ENCODE data around the genes HSPA2, MAX and PALS1.

DNA sequence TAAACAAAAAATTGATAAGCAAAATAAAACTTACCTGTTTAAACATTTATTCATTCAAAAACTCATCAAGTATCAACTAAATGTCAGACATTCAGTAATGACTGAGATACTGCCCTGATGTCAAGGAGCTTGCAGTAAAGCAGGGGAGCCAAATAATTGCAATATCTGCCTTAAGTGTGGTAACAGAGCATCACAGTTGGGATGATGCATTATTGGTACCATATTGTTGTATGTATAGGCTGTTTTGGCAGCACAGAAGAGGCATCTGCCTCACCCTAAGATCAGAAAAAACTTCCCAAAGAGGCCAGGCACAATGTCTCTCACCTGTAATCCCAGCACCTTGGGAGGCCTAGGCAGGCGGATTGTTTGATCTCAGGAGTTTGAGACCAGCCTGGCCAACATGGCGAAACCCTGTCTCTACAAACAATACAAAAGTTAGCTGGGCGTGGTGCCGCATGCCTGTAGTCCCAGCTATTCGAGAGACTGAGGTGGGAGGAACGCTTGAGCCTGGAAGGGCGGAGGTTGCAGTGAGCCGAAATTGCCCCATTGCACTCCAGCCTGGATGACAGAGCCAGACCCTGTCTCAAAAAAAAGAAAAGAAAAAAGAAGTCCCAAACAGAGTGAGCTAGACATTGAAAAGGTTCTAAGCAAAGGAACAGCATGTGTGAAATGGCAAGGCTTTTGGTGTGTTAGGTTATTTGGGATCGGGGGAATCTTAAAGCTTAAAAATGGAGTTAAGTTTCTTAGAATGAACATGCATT is 4.4 kb downstream of the ZBTB1 start:
- PRO-cap, result no peak

DNA sequence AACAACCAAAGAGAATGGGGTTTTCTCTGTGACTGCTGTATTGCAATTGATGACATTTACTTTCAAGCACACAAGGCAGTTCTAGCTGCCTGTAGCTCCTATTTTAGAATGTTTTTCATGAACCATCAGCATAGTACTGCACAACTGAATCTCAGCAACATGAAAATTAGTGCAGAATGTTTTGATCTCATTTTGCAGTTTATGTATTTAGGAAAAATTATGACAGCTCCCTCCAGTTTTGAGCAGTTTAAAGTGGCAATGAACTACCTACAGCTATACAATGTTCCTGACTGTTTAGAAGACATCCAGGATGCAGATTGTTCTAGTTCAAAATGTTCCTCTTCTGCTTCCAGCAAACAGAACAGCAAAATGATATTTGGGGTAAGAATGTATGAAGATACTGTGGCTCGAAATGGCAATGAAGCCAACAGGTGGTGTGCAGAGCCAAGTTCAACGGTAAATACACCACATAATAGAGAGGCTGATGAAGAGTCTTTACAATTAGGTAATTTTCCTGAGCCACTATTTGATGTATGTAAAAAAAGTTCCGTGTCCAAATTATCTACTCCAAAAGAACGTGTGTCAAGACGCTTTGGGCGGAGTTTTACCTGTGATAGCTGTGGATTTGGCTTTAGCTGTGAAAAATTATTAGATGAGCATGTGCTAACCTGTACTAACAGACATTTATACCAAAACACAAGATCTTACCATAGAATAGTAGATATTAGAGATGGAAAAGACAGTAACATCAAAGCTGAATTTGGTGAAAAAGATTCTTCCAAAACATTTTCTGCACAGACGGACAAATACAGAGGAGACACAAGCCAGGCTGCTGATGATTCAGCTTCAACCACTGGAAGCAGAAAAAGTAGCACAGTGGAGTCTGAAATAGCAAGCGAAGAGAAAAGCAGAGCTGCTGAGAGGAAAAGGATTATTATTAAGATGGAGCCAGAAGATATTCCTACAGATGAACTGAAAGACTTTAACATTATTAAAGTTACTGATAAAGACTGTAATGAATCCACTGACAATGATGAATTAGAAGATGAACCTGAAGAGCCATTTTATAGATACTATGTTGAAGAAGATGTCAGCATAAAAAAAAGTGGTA is 17.3 kb downstream of the ZBTB1 start:
- PRO-cap, result no peak

DNA sequence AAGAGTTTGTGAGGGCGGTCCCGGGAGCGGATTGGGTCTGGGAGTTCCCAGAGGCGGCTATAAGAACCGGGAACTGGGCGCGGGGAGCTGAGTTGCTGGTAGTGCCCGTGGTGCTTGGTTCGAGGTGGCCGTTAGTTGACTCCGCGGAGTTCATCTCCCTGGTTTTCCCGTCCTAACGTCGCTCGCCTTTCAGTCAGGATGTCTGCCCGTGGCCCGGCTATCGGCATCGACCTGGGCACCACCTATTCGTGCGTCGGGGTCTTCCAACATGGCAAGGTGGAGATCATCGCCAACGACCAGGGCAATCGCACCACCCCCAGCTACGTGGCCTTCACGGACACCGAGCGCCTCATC is at the start of gene HSPA2:
Gene HSPA2, plus strand, starts transcription at position 90 of the 354 bp plus-strand sequence.
- PRO-cap, result bidirectional peak, plus-strand start at position 90 of the sequence, minus-strand start outside the sequence

- PRO-cap, result no peak
Observed at GRCh38 chr14:64757723-64758730, 53.8 kb downstream of the PLEKHG3 start.

DNA sequence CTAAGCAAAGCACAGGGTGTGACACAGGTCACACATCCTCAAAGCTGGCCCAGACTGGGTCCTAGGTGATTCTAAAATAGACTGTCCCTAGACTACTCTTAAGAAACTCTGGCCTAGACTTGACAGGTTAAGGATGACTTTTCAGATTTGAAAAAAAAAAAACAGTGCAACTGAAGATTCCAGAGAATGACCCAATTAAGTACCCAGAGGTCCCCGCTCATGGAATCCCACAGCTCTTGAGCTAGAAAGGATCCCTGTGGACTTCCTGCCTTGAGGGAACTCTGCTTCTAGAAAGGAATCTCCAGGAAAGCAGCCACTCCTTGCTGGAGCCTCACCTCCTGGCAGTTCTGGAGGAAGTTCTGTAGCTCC is 81.0 kb downstream of the PLEKHG3 start:
- PRO-cap, result no peak

GRCh38 chr14:64855530-64856164 is 24.1 kb downstream of the SPTB start:
- PRO-cap, result no peak

- PRO-cap, result no peak
Observed at GRCh38 chr14:64915421-64915620, 1.1 kb downstream of the CHURC1 start.

GRCh38 chr14:64938920-64939632 is 3.5 kb downstream of the GPX2 start:
- PRO-cap, result no peak

GRCh38 chr14:64943266-64943707 is 742 bp upstream of the GPX2 start:
- PRO-cap, result unidirectional peak, plus-strand start at chr14:64943419

DNA sequence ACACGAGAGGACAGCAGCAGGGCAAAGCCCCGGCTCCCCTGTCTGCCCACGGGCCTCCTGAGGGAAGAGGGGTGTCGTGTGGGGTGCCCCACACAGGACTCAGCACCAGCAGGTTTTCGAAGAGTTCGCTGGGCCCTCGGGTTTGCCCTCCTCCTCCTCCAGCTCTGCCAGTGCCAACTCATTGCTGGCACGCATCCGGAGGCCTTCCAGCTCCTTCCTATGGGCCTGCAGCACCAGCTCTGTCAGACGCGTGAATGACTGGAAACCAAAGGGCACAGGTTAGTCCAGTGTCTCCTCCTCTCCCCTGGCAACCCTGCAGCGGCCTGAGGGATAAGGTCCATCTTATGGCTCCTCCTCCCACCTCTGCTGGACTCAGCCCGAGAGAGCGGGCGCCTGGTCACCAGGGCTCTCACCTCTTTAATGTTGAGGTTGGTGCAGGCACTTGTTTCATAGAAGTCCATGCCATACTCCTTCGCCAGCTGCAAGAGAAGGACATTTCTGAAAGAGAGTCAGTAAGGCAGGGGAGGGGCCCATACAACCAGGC is 5.8 kb upstream of the GPX2 start:
- PRO-cap, result no peak

- PRO-cap, result bidirectional peak, plus-strand start at chr14:65102836, minus-strand start at chr14:65102454
Observed at GRCh38 chr14:65101927-65102772, at the start of gene MAX. TSS of gene MAX (minus strand) at chr14:65102517.

- PRO-cap, result no peak
Observed at GRCh38 chr14:65281739-65282498, 130.6 kb upstream of the FUT8 start.

DNA sequence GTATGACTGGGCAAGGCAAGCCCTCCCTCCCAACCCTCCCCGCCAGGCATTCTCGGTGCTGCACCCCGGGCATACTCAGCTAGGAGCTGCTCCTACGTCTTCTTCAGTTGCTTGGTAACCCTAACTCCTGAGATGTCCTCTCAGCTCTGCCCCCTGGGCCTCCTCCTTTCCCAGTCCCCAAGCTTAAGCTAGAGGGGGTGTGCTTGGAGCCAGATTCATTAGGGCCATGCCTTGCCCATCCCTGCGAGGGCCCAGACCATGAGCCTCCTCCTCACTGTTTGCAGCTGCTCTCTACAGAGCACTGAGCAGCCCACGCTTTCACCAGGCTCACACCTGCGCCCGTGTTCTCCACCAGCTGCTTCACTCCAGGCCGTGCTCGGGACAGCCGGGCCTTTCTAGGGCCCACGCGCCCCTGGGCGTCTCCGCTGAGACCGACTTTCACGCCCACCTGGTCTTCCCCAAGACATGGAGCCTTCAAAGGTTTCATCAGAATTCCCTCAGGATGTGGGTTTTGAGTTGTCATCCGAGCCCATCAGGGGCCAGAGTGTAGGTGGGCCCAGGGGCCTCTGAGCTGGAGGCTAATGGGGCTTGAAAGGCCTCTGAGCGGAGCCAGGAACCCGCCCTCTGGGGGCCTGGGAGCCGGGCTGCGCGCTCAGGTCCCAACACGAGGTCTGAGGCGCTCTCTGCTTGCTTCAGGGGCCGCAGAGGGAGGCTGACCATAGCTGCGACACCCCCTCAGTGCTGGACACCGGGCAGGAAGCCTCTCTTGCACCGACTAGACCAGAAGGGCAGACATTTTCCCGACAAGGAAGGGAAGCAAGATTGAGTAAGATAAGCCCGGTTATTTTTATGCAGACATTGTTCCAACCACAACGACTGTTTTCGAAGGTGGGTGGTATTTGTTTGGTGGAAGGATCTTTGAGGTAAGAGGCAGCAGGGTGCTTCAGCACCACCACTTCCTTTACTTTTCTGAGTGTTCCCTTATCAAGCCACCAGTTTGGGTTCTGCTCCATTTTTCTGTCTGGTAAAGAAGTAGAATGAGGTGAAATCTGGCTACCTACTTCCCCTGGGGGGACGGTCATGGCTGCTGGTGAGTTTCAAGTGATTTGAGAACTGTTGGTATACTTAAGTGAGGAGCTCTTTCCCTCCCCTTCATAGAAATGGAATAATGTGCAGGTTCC is 125.1 kb upstream of the FUT8 start:
- PRO-cap, result no peak

DNA sequence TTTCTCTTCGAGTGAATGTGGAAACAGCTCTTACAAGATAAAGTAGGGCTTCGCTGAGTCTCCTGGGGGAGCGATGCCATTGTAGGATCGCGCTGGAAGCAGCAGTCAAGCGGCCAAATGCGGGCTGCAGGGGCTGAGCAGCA is 519 bp upstream of the FUT8 start:
- PRO-cap, result no peak

DNA sequence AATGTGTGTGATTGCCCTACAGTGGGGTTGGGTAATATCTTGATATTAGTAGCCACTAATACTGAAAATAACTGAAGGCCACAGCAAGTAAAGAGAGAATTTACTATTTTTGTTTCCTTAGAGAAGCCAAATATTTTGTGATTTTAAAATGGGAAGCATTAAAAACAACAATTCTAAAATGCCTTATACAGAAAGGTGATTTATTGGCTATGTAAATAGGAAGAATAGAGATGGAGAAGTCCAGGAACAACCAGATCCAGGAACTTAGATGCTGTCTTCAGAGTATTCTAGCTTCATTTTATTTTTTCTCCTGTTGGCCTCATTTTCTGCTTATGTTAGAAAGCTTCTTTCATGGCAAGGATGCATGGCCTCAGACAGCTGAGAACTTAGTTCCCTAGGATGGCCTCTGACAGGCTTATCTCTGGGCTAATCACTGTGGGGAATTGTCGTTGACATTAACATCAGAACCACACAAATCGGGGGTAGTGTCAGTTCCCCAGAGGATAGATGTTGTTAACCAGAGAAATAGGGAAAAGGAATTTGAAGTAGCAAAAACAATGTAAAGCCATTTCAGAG is 21.5 kb downstream of the FUT8 start:
- PRO-cap, result no peak

- PRO-cap, result no peak
Observed at GRCh38 chr14:66013064-66013619, 473.0 kb upstream of the CCDC196 start.

DNA sequence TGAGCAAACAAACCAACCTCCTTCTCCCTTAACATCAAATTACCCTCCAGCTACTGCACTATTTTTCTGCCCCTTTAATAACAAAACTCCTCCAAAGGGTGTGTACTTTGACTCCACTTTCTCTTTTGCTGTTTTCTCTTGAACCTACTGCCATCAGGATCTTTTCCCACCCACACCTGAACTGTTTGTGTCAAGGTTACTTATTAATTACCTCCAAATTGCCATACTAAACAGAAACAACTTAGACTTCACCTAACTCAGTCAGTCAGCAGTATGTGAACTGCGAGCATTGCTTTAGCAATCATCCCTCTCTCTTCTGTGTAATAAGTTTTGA is 63.7 kb upstream of the CCDC196 start:
- PRO-cap, result no peak

DNA sequence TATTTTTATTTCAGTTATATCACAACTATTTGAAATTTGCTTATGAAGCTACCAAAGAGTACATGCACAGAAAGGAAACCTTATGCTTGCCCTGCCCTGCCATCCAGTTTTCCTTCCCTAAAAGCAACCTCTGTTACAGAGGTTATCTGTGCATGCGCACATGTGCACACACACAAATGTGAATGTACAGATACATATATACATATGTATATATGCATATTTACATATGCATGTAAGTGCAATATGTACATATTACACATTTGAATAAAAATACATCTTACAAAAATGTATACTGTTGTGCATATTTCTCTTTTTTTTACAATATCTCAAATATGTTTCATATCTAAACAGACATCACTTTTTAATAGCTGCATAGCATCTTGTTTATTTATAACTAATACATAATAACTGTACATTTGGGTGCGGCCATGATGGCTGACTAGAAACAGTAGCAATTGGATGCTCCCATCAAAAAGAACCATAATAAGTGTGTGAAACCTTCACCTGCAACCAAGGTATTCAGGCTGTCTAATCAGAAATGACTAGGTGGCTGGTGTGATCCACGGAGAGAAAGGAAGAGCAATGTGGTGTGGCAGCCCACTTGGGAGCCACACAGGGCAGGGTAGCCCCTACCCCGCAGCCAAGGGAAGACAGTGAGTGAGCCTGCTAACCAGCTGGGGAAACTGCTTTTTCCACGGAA is 193.2 kb downstream of the GPHN start:
- PRO-cap, result no peak

GRCh38 chr14:67115840-67116295 is 73.4 kb upstream of the GARIN2 start:
- PRO-cap, result no peak

DNA sequence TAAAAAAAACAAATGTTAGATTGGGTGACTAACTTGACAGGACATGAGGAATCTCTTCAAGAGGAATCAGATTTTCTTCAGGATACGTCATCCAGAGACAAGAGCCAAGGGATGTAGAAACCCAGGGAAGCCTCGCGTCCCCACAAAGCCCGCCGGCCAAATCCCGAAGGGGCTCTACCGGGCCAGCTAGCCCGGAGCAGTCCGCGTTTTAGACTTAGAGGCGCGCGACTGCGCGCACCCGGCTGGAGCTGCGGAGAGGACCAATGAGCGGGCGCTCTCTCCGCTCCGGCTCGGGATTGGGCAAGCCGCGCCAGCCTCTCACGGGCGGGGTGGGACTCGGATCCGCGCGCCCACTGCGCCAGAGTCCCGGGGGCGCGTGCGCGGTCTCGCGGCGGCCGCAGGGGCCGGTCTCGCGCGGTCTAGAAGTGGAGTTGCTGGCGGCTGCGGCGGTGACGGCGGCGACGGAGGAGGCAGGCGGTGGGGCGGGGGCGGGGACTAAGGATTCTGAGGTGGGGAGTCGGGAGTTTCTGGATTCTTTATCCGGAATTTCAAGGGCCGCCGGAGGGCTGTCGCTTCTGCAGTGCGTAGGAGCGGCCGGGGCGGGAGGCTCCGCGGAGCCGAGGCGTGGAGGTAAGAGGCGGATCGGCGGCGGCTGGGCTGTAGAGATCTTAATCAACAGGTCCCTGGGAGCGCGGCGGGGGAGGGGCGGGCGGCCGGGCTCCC is at the start of gene PALS1:
Gene PALS1, plus strand, starts transcription at position 532 of the 723 bp plus-strand sequence.
- PRO-cap, result bidirectional peak, plus-strand start at position 539 of the sequence, minus-strand start at position 216 of the sequence